Fibroblast of the aortic adventitia (primary cell): ENCODE data around the genes HOXC5, HNRNPA1 and GTSF1.

- CAGE, long polyA plus RNA = no peak
Observed at GRCh38 chr12:53480456-53481511, 18.5 kb downstream of the MAP3K12 start.

DNA sequence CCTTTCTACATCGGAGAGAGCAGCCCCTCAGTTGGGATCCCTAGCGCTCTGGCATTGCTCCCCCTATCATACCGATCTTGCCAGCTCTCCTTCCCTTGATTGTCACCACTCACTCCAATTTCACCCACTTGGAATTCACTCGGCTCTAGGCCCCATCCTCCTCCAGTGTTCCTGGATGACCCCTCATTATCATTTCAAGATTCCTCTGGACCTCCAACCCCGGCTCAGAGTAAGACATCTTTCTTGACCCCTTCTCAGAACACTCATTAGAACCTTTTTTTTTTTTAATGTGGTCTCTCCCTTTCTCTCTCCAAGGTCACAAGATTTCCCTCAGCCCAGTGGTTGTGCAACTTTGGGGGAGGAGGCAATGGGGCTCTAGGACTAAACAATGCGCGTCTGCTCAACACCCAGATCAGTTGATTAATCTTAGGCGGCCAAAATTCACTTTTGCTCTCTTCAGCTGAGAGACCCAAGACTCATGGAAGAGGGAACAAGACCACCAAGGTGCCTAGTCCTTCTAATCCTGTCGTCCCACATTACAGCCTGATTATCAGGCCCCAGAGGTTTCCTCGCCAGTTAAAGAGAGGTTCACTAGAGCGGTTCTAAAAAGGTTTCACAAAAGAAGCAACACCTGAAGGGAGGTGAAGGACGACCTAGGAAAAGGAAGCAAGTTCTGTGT is 781 bp upstream of the MAP3K12 start:
- CAGE, long polyA plus RNA = no peak

GRCh38 chr12:53575460-53576309 is 50.5 kb downstream of the ATF7 start:
- CAGE, long polyA plus RNA = no peak

GRCh38 chr12:53965623-53966947 is 6.8 kb upstream of the HOXC11 start:
- CAGE, long polyA plus RNA = no peak

DNA sequence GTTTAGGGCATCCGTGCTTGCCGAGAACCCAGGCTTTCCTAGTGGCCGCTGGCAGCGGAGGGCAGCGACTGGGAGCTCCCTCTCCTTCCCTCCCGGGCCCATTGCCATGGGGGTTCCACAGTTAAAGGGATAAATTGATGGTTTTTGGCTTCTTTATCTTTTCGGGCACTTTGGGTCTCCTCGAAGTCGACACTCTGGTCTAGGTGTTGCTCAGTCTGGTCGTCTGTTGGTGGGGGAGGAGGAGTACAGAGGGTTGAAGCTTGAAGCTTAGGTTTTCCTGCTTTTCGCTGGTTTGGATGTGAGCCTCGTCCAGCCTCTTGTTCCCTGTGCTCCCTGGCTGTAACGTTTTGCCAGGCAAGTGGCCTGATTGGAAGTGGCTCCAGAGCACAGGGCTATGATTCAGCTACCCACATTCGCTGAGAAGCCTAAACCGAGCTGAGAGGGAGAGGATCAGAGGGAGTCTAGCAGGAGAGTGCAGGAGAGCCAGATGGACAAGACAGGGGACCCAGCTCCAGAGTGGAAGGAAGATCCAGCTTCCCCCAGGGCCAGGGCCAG is 6.0 kb downstream of the HOXC10 start:
- CAGE, long polyA plus RNA = no peak

- CAGE, long polyA plus RNA = no peak
Observed at GRCh38 chr12:53999359-53999920, 521 bp upstream of the HOXC9 start.

GRCh38 chr12:54020930-54021588 is 7.2 kb upstream of the HOXC6 start:
- CAGE, long polyA plus RNA = no peak

DNA sequence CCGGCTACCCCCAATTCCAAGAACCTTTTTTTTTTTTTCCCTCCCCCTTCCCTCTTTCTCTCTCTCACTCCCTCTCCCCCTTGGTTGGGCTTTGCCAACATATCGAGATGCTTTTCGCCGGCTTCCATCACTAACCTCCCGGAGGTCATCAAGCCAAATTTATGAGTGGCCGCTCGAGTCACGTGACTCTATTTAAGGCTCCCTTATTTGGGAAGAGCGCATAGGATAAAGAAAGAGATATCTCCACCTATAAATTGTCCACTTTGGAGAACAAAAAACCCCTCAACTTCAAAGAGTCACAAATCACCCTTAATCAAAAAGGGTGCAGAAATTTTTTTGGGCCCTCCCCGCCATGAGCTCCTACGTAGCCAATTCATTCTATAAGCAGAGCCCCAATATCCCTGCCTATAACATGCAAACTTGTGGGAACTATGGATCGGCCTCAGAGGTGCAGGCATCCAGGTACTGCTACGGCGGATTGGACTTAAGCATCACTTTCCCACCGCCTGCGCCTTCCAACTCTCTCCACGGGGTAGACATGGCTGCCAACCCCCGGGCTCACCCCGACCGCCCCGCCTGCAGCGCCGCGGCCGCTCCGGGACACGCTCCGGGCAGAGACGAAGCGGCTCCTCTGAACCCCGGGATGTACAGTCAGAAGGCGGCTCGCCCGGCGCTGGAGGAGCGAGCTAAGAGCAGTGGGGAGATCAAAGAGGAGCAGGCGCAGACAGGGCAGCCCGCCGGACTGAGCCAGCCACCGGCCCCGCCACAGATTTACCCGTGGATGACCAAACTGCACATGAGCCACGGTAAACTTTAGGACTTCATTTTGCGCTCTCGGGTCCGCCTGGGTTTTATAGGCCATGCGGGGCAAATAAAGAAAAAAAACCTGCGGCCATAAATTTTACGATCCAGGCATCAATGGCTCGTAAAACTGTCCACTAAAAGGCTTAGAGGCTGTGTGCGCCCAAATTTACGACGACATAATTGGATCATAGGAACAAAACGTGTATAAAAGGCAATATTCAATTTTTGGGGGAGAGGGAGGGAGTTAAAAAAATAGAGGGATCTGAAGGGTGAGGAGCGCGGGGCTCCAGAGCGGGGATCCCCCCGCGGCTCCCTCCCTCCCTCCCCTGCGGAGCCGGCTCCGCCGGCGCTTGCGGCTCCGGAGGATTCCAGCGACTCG is at the start of gene HOXC5:
HOXC5 (plus strand) TSS at position 280 of the 1,183 bp plus-strand sequence.
- CAGE, long polyA plus RNA = no peak

- CAGE, long polyA plus RNA = no peak
Observed at GRCh38 chr12:54187026-54187856, 1.5 kb downstream of the SMUG1 start.

- CAGE, long polyA plus RNA = no peak
Observed at GRCh38 chr12:54191556-54192047, 2.8 kb upstream of the SMUG1 start.

DNA sequence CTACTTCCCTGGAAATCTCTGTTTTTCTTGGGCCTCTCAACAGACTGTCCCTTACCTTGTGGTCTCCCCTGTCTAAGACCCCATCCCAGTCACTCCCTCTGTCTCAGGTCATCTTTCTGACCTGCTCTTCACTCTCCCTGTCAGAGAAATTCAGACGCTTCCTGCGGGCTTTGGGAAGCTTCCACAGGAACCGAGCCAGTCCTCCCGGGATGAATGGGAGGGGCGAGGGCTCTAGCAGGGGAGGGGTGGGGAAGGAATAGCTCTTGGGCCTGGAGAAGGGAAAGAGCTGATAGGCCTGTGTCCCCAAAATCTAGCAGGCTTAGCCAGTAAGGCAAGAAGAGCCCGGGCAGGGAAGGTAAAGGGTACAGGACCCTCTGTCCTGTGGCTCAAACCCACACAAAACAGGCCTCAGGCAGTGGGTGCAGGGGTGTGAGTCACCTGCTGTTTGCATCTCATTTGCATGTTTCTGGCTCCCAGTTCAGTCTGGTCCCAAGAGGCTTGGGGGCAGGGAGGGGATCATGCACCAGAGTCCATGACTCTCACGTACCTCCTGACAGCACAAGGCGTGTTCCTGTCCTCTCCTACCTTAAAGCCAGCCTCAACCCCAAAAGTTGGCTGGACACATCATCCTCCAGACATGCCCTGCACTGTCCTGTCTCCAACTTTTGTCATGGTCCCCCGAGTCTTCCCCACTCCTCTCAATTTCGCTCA is 8.7 kb upstream of the SMUG1 start:
- CAGE, long polyA plus RNA = no peak

DNA sequence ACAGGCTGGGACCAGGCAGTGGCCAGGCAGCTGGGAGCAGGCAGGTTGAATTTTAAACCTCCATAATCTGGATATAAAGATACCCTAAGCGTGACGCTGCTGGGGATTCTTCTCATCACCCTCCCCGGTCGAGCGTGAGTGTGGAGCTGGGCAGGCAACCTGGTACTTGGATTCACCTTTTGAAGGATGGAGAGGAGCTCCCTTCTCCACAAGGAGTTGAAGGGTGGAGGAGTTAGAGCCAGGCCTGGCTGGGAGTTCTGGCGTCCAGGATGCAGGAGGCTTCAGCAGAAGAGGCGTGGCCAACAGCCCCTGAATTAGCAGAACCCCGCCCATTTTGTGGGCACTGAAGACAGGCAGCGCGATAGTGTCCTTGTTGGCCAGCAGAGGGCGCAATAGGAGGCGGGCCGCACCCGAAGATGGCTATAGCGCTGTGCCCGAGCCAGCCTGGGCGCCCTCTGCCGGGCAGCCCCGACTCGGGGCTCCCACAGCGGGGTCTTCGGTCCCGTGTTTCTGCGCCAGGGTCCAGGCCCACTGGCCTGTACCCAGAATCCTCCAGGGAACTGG is 25.8 kb upstream of the SMUG1 start:
- CAGE, long polyA plus RNA = no peak

DNA sequence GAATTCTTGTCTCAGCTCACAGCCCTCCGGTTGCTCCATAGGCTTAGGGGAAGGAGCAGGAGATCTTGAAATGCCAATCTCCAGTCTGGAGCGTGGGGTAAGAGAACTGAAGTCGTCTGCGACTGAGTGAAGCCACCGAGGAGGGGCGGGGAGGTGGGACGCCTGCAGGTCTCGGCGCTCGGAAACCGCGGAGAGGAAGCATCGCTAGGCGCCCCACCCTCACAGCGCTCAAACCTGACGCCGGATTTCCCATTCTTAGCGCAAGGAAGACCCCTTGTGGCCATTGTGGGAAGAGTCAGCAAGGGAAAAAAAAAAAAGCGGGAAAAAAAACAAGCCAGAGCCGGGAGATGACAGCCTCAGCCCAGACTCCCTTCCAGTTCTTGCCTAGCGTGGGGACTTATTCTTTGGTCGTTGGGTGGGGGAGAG is 28.2 kb upstream of the SMUG1 start:
- CAGE, long polyA plus RNA = no peak

DNA sequence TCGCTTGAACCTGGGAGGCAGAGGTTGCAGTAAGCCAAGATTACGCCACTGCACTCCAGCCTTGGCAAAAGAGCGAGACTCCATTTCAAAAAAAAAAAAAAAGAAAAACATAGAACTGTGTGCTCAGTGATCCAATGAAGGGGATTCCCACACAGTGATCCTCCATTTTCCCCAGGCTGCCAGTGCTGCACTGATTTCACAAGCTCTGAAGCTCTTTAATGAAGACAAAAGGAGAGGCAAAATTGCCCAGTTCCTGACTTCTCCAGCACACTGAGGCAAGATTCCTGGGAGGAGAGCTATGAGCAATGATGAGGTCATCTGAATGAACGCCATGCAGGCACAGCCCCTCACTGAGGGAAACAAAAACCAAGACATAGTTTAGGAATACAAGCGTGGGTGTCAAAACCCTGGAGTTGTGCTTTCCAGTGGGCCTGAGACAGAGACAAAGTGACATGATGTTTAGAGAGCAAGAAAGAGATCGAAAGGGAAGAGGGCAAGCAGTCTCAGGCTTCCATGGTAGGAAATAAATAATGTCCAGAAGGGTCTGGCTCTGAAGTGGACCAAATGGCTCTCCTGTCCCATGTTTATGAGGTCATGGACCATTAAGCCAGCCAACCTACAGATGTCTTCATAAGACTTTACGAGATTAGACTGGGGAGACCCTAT is 40.9 kb upstream of the SMUG1 start:
- CAGE, long polyA plus RNA = no peak

- CAGE, long polyA plus RNA = no peak
Observed at GRCh38 chr12:54280650-54281625, at the start of gene HNRNPA1. Gene HNRNPA1 (plus strand): TSS chr12:54280726.

- CAGE, long polyA plus RNA = no peak
Observed at GRCh38 chr12:54355386-54356012, 8.8 kb downstream of the GPR84 start.

DNA sequence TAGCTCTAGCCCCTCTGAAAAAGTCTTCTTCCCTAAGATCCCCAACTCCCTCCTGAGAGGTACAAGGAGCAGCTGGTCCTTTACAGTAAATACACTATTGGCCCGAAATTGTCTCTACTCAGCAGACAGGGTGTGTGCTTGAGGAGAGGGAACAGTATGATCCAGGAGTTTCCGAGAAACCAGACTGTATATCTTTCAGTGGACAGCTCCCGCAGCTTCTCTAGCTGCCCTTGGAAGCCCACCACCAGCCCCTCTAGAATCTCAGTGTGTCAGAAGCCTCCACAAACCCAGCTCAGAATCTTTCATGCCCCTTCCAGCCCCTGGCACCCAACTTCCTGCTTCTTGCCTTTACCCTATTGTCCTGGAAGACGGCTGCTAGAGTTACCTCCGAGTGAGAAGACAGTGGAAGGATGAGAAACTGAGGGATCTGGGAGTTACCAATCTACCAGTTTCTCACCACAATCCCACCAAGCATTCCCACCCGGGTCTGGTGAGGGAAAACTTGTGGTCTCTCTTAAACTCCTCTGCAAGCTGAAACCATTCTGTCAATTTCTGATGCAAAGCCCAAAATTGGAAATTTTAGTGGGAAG is 7.9 kb downstream of the GPR84 start:
- CAGE, long polyA plus RNA = no peak

DNA sequence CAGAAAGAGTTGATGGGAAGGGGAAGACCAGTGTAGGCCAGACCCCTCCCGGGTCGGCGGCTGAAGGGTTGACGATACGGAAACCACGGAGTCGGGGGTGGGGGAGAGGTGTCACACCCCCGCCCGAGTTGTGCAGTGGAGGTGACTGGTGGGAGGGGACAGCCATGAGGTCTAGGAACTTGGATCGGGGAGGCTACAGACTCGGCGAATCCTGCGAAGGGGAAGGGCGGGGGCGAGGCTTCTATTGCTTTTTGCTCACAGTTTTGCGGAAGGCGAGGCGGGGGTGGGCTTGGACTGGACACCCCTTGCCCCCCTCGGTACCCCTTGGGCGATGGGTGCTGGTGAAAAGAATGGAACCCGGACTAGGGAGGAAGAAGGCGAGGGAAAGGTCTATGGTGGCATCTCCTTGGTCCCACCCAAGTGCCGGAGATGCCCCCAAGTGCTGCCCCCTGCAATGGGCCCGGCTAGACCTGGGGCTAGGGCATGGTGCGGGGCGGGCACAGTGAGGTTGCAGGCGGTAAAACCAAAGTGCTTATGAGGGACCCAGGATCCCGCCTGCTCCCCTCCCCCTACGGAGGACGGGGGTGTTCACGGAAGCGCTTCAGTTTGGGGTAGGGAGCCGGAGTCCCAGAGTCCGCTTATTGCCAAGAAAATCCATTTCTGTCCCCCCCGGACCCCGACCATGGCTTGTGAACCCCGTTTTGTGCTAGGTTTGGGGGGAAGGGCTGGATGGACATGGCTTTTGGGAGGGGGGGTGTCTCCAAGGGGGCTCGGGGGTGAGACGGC is 5.1 kb upstream of the GPR84 start:
- CAGE, long polyA plus RNA = no peak

GRCh38 chr12:54385491-54386087 is 1.1 kb upstream of the ZNF385A start:
- CAGE, long polyA plus RNA = no peak

DNA sequence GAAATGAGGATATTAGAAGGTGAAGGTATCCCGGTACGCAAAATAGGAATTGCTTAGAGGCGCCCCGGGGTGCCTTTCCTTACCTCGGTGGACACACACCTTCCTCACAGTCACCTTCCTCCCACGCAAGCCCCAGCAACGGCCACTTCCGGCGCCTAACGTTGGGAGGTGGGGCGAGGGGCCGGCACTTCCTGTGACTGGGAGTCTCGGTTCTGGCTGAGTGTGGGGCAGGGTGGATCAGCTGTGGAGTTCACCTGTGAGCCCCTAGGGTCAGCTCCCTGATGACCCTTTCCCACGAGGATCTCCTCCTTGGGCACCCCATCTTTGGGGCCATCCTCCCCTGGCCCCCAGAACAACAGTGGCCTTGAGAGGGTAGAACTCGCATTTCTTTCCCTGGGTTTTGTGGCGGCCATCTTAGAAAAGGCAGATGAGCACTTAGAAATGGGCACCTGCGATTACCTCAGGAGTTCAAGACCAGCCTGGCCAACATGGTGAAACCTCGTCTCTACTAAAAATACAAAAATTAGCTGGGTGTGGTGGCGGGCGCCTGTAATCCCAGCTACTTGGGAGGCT is at the start of gene GTSF1:
GTSF1 (minus strand) TSS at position 140 of the 573 bp plus-strand sequence.
- CAGE, long polyA plus RNA = no peak